Thoracic aorta endothelial cell (primary cell): Measurements from ENCODE around the genes AP3B1 and LHFPL2.

DNA sequence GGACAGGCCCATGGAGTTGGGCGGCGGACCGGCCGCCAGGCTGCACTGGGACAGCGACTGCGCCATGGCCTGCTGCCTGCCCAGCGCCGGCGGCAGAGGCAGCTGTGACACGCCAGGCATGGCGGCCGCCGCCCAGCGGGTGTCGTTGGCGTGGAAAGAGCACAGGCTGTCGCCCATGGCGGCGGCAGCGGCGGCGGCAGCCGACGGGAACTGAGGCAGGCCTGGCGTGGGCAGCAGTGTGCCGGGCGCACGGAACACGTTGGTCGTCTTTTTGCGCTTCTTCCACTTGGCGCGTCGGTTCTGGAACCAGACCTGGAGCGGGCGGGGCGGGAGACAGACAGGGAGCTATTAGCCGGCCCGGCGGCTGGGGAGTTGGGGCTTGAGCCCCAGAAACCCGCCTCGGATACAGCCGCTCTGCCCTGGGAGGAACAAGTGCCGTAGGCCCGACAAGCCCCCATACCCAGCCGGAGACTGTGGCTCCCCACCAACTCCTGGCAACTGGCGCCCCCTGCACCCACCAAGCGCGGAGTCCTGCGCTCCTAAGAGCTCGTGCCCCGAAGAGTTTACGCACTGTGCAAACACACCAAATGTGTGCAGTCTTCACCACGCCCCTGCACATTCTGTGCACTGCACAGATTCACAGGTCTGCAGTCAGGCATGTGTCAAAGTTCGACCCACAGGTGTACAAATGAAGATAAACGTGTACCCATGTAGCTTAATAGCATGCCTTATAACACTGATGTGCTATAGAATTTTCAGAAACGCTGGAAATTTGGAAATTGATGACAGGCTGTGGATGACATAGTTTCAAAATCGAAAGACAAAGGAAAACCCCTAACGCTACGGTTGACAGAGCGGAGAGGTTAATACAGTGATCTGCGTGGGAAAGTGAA lies 7.8 kb downstream of the OTP start:
- CAGE, long polyA plus RNA = no peak

- CAGE, long polyA plus RNA = no peak
Measured at GRCh38 chr5:77763527-77763846, 12.7 kb downstream of the TBCA start.

DNA sequence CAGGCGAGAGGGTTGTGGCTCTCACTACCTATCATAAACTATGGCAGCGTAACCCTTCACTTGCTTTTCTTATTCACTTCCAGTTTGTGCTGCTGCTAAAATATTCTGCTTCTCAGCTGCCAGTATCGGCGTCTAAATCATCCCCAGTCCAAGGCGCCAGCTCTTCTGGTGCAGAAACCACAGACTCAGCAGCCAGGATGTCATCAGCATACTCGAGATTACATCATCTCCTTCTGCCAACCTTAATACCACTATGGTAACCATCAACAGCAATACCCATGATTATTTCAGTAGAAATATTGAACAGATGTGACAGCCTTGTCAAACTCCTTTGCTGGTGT lies 159.9 kb upstream of the TBCA start:
- CAGE, long polyA plus RNA = no peak

DNA sequence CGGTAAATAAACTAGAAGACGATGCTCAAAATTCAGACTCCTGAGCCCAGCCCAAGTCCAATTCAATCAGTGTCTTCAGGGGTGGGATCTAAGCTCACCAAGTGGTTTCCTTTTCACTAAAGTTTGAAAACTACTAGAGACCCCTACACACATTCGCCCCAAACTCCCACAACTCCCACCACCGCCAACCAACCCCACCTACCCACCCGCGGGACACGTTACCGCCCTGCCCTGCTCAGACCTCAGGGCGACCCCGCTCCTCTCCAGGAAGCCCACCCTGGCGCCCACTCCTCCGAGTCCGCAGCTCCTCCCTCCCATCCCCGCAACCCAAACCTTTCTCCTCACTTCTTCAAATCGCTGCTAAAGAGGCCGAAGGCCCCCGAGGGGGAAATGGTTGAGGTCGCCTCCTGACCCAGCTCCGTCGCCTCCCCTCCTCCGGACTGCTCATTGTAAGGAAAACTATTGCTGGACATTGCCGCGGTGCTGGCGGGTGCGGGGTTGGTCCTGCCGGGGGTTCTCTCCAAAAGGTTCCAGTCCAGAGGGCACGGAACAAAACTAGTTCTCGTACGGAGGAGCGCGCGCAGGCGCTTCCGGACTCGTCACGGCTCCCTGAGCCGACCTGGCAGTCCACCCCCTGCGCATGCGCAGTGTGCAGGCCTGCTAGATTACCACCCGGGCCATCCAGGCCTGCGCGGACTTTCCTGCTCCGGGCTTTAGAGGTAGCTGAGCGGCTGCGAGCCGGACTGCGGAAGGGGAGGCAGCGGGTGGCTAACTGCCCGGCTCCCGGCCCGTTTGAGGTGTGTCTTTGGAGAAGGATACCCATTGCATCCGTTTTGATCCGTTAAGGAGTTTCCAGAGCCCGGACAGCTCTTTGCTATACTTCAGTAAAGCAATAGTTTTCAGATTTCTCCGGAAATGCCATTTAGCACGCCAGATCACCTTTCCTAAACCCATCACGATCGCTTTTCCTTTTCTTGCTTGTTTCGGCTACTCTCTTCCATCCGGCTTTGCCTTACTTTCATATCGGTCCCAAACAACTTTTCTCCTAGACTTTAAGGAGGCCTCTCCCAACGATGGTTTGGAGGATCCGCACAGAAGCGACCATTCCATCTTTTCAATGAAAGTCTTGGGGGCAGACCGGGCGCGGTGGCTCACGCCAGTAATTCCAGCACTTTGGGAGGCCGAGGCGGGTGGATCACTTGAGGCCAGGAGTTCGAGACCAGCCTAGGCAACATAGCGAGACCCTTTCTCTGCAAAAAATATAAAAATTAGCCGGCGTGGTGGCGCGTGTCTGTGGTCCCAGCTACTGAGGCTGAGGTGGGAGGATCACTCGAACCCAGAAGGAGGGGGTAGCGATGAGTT lies at the start of gene AP3B1:
TSS of gene AP3B1 (minus strand) at position 592 of the 1,362 bp plus-strand sequence.
- CAGE, long polyA plus RNA = no peak

- CAGE, long polyA plus RNA = no peak
Measured at GRCh38 chr5:78485362-78485819, 125.0 kb downstream of the SCAMP1 start.

DNA sequence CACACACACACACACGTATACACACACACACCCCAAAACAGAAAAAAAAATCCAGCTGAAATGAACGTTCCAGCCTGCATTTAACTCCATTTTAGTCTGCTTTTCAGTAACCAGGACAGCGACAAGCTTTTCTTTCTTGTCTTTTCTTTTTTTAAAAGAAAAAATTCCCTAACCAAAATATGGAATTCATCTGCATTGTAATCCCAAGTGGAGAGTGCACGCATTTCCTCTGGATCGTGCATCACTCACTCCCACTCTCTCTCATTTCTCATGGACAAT lies 103.9 kb downstream of the LHFPL2 start:
- CAGE, long polyA plus RNA = no peak

GRCh38 chr5:78573149-78573863 lies 75.3 kb downstream of the LHFPL2 start:
- CAGE, long polyA plus RNA = no peak

DNA sequence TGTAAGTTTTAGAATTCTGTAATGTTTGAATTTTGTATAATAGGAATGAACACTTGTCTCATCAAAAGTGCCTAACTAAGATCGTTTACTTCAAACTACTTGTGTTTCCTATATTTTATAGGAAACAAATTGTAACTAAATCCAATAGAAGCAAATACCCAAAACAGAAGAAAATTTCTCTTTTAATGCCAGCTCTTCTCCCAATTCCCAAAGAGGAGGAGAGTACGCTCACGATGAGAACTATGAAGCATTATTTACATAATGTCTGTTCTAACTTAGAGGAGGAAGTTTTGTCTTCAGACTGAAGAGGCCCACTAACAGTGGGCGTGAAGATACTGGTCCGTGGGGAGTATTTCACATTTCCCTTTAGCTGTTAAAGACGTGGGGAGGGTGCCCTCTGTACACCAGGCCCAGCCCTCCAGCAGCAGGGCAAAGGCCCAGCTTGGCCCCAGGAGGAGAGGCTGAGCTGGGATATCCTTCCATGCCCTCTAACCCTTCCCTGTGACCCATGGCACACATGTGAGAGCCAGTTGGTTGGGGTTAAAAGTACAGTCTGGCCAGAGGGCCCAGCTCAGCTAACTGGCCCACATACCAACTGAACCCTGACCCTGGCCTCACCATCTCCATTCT lies 74.6 kb downstream of the LHFPL2 start:
- CAGE, long polyA plus RNA = no peak

DNA sequence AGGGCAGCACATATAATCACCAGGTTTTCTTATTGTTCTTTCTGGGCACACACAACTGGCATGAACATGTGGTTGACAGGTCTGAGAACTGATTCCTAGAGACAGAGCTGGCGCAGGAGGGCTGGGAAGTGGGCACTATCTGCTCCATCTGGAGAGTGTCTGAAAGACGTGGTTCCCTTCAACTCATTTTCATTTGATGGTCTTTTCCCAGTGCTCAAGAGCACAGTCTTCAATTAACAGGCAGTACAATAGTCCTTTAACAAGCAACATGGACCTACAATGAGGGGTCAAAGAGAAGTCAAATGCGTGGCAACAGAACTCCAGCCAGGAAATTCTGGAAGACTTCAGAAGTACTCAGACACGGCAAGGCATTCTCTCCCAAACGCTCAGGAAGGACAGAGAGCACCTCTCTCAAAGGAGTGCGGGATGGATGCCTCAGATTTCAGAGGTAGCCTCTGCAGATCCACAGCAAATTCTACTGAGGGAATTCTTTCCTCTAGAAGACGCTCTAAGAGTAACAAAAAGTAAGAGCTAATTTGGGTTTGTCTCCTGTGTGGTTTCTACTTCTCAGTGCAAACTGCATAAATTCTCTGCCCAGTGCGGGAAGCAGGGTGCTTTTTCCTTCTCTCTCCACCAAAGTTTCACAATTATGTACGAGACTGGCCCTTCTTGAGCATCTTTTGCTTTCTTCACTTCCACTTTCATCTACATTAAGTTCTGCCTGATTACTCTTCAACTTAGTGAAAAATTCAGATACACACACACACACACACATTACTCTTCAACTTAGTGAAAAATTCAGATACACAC lies 56.5 kb downstream of the LHFPL2 start:
- CAGE, long polyA plus RNA = no peak

GRCh38 chr5:78647831-78648479 lies 617 bp downstream of the LHFPL2 start:
- CAGE, long polyA plus RNA = no peak

DNA sequence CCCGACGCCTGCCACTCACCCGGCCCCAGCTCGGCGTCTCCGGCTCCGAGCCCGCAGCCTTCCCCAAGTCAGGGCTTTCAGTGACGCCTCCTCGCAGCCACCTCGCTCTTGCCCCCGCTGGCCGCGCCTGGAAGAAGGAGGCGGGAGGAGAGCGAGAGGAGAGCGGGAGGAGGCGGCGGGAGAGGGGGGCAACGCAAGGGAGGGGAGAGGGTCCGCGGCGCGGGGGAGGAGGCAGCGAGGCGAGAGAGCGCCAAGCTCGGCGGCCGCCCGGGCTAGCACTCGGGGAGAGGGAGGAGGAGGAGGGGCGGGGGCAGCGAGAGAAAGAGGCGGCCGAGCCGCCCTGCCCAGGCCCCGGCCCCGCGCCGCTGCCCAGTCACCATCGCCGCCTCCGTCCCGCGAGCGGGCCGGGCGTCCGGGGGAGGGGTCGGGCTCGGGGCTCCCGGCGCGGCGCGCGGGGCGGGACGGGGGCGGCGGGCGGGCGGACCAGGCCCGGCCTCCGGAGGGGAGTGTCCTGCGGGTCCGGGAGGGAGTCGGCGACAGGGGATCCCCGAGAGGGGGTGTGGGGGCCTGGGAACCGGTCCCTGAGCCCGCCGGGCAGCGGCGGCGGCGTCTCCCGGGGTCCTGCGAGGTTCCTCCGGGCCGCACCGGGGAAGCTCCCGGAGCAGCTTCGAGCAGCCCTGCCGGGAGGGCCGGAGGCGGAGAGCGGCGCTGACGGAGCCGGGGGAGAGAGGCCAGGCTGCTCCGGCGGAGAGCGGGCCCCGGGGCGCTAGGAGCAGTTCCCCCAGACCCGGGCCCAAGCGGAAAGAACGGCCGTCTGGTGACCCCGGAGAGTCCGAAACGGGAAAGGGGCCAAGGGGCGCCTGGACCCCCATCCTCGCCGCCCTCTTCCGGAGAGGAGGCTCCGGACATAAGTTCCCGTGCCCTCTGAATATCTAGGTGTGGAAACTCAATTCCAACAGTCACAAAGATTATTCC lies at the start of gene LHFPL2:
TSS of gene LHFPL2 (minus strand) at position 293 of the 975 bp plus-strand sequence.
- CAGE, long polyA plus RNA = no peak

DNA sequence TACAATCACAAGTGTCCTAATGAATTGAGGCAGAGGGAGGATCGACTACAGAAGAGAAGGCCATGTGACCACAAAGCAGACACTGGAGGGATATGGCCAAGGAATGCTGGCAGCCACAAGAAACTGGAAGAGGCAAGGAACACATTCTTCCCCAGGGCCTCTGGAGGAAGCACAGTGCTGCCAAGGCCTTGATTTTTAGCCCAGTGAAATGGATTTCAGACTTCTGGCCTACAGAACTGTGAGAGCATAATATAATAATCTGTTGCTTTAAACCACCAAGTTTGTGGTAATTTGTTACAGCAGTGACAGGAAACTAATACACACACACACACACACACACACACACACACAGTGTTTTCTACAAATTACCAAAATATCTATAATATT lies 49.9 kb upstream of the LHFPL2 start:
- CAGE, long polyA plus RNA = no peak

DNA sequence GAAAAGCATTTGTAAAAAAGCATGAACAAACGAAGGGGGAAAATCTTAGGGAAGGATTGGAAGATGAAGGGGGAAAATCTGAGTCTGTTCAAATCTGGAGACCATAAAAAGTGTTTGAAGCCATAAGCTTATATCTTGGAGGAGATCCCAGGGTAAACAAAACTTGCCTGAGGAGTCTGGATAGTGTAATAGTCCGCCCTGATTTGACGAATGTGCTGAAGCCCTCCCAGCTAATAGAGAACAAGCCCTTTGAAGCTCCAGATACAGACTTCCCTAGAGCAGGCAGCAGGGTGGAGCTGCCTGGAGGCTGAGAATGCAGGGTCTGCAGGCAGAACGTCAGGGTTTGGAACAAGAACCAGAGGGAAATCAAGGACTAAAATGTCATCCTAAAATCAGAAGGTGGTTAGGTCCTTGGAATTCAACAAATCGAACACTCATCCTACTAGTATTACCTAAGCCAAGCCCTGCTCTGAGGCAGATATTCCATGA lies 117.5 kb upstream of the LHFPL2 start:
- CAGE, long polyA plus RNA = no peak

GRCh38 chr5:79074645-79075080 lies 5.1 kb downstream of the BHMT2 start:
- CAGE, long polyA plus RNA = no peak

- CAGE, long polyA plus RNA = no peak
Measured at GRCh38 chr5:79081725-79082366, 12.3 kb downstream of the BHMT2 start.

DNA sequence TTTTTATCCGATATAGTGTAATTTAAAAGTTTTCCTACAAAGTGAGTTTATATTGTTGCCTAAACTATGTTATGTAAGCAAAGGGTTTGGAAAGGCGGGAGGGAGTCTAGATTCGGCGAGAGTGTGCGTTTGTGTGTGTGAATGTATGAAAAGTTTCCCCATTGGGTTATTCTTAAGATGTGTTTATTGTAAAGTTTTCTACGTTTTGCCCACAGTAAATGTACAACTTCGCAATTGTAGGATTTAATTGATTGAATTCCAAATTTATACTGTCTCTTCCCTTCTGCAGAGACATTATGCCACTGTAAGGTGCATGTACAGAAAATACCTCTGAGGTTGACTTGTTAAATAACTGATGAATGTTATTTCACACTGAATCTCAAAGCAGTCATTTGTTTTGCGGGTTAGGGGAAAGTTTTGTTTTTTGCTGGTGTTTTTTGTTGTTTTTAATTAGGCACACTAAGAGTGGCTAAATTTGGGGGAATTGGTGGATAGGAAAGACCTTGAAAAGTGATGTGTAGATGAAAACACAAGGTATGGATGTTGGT lies 89.9 kb downstream of the JMY start:
- CAGE, long polyA plus RNA = no peak

DNA sequence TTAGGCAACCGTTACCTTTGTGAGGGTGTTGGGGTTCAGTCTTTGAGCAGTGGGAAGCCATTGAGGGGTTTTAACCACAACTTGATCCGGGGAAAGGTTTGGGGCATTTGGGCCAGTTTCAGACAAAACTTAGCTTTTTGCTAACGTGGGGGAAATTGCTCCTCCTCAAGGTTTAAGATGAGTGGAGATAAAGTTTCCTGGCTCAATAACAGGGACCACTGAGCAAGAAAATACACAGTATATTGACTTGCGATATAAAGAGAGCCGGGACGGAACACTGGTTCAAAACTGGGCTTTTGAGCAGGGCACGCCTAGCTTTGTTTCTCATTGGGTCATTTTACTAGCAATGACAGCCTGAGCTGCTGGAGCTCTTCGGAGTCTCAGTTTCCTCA lies 659 bp upstream of the CMYA5 start:
- CAGE, long polyA plus RNA = no peak

- CAGE, long polyA plus RNA = no peak
Measured at GRCh38 chr5:80125821-80126209, 90.7 kb downstream of the THBS4 start.

- CAGE, long polyA plus RNA = no peak
Measured at GRCh38 chr5:80152751-80153307, 103.0 kb downstream of the SERINC5 start.

- CAGE, long polyA plus RNA = no peak
Measured at GRCh38 chr5:80254789-80255441, 933 bp downstream of the SERINC5 start.